K562 (cell line): ENCODE results near the gene IFT27.

- RAMPAGE, long total RNA = no peak
- RRBS = 86% methylated on average over 11 of the region's 32 CpGs
PRO-cap:
- standard = no peak
- CoPRO, capped RNA only, 2 experiments = no peak in any of the 2 experiments
- CoPRO, capped and uncapped RNA, 2 experiments = no peak in any of the 2 experiments
- CoPRO, uncapped RNA only, 2 experiments = peak in 2 of 2 experiments; most common minus-strand start chr22:36282309 (in 1)
CAGE:
- cytosol, long polyA plus RNA = no peak
- long polyA plus RNA = no peak
- nucleolus, long total RNA = no peak
- nucleus, long polyA plus RNA = no peak
Measured at GRCh38 chr22:36282183-36282955, 29.4 kb downstream of the APOL1 start.

DNA sequence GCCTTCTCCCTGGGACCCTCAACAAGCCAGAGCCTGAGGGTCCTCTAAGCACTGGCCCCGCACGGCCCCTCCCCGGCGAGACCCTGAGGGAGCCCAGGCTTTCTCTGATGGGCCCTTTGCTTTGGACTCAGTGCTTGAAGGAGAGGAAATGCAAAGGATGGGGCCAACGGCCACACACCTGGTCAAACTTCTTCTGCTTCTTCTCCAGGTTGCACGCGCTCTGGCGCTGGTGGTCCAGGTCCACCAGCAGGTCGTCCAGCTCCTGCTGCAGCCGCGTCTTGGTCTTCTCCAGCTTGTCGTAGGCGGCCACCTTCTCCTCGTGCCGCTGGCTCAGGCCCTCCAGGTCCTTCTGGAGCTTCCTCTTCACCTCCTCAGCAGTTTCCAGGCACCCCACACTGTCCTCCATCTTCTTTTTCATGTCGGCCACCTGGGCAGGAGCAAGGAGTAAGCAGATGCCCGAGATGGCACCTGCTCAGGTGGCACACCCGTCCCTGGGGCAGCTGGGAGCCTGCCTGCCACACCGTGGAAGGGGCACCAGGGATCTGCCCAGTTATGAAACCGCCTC is 39.0 kb downstream of the APOL1 start:
- RAMPAGE, long total RNA = no peak
- RRBS = no CpG with 5 or more reads among the region's 20 CpGs
PRO-cap:
- standard = no peak
- CoPRO, capped RNA only, 2 experiments = no peak in any of the 2 experiments
- CoPRO, capped and uncapped RNA, 2 experiments = no peak in any of the 2 experiments
- CoPRO, uncapped RNA only, 2 experiments = no peak in any of the 2 experiments
CAGE:
- cytosol, long polyA plus RNA = no peak
- long polyA plus RNA = no peak
- nucleolus, long total RNA = no peak
- nucleus, long polyA plus RNA = no peak

DNA sequence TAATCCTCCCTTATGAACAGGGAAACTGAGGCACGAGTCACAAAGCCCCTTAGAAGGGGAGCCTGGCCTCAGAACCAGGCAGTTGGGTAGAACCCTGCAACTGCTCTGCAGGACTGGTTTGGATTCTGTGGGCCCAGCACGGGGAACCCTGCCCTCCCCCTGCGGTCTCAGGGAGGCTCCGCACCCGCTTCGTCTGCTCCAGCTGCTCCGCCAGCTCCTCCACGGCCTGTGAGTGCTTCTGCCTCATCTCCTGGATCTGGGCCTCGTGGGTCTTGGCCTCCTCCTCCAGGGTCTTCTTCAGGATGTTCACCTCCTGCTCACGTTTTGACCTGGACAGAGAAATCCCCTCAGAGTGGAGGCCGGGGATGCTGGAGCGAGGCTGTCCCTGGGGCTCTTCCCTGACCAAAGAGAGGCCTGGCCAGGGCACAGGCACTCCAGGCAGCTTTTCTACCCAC is 41.8 kb downstream of the APOL1 start:
- RAMPAGE, long total RNA = no peak
- RRBS = 100% methylated on average over 2 of the region's 12 CpGs
PRO-cap:
- standard = no peak
- CoPRO, capped RNA only, 2 experiments = no peak in any of the 2 experiments
- CoPRO, capped and uncapped RNA, 2 experiments = no peak in any of the 2 experiments
- CoPRO, uncapped RNA only, 2 experiments = no peak in any of the 2 experiments
CAGE:
- cytosol, long polyA plus RNA = no peak
- long polyA plus RNA = no peak
- nucleolus, long total RNA = no peak
- nucleus, long polyA plus RNA = no peak

DNA sequence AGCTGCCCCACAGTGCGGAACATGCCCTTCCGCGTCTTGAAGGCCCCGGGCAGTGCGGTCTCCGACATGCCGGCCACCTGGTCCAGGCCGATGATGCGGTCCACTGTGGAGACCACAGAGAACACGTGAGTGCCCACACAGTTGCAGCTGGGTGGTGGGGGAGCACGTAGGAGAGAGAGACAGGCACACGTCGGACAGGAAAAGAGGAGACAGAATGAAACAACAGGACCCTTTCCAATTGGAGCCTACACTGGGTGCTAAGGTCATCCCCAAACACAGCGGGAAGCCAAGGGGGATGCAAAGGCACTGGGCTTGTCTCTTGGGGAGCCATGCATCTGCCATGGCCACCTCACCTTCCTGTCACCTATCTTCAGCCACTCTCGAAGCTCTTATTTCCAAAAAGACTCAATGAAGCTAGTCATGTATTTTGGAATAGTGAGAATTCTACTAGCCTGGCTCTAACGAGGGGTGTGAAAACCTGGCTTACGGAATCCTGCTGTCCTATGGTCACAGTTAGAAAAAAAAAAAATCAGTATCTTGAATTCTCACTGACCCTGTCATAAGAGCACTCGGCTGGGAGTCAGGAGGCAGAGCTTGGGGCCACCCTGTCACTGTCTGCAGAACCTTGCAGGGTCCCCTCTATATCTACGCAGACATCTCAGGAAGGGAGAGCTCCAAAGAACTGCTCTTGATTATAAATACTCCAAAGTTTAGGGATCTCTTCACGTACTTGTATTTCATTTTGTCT is 53.7 kb downstream of the APOL1 start:
- RAMPAGE, long total RNA = no peak
- RRBS = no CpG with 5 or more reads among the region's 20 CpGs
PRO-cap:
- standard = no peak
- CoPRO, capped RNA only, 2 experiments = no peak in any of the 2 experiments
- CoPRO, capped and uncapped RNA, 2 experiments = no peak in any of the 2 experiments
- CoPRO, uncapped RNA only, 2 experiments = peak in 1 of 2 experiments; most common minus-strand start position 247 of the sequence (in 1)
CAGE:
- cytosol, long polyA plus RNA = no peak
- long polyA plus RNA = no peak
- nucleolus, long total RNA = no peak
- nucleus, long polyA plus RNA = no peak

- RAMPAGE, long total RNA = no peak
- RRBS = no CpG with 5 or more reads among the region's 8 CpGs
PRO-cap:
- standard = unidirectional peak, plus-strand start at chr22:36331729
- CoPRO, capped RNA only, 2 experiments = peak in 2 of 2 experiments; most common plus-strand start chr22:36331729 (in 2); most common minus-strand start chr22:36331565 (in 1)
- CoPRO, capped and uncapped RNA, 2 experiments = no peak in any of the 2 experiments
- CoPRO, uncapped RNA only, 2 experiments = no peak in any of the 2 experiments
CAGE:
- cytosol, long polyA plus RNA = no peak
- long polyA plus RNA = no peak
- nucleolus, long total RNA = no peak
- nucleus, long polyA plus RNA = no peak
Measured at GRCh38 chr22:36331419-36332010, 56.3 kb downstream of the MYH9 start.

DNA sequence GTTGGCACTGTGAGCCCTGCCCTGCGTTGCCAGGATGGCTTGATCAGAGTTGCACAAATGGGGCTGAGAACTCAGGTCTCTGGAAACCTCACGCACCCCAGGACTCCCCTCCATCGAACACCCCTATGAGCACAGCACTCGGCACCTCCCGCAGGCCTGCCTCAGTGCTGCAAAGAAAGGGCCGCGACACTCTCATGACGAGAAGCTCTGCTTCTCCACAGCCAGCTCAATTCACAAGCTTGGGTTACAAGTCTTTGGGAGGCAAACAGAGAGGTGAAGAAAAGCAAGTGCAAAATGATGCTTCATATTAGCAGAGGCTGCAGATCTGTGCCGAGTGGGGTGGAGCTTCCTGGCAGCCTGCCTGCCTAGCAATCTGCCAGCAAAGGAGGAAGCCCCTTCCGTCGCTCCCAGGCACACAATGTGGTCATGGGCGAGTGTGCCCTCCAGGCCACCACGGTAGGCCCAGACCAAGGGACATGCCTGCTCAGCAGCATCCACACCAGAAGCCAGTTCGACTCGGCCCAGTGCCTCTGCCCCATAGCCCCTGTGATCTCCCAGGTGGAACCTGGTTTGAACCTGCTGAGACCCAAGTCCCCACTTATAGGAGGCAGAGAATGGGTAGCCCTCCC is 55.6 kb downstream of the MYH9 start:
- RAMPAGE, long total RNA = no peak
- RRBS = no CpG with 5 or more reads among the region's 15 CpGs
PRO-cap:
- standard = no peak
- CoPRO, capped RNA only, 2 experiments = no peak in any of the 2 experiments
- CoPRO, capped and uncapped RNA, 2 experiments = no peak in any of the 2 experiments
- CoPRO, uncapped RNA only, 2 experiments = no peak in any of the 2 experiments
CAGE:
- cytosol, long polyA plus RNA = no peak
- long polyA plus RNA = no peak
- nucleolus, long total RNA = no peak
- nucleus, long polyA plus RNA = no peak

GRCh38 chr22:36337274-36337939 is 50.4 kb downstream of the MYH9 start:
- RAMPAGE, long total RNA = no peak
- RRBS = no CpG with 5 or more reads among the region's 4 CpGs
PRO-cap:
- standard = no peak
- CoPRO, capped RNA only, 2 experiments = no peak in any of the 2 experiments
- CoPRO, capped and uncapped RNA, 2 experiments = no peak in any of the 2 experiments
- CoPRO, uncapped RNA only, 2 experiments = no peak in any of the 2 experiments
CAGE:
- cytosol, long polyA plus RNA = no peak
- long polyA plus RNA = no peak
- nucleolus, long total RNA = no peak
- nucleus, long polyA plus RNA = no peak

- RAMPAGE, long total RNA = no peak
- RRBS = no CpG with 5 or more reads among the region's 15 CpGs
PRO-cap:
- standard = no peak
- CoPRO, capped RNA only, 2 experiments = no peak in any of the 2 experiments
- CoPRO, capped and uncapped RNA, 2 experiments = no peak in any of the 2 experiments
- CoPRO, uncapped RNA only, 2 experiments = no peak in any of the 2 experiments
CAGE:
- cytosol, long polyA plus RNA = no peak
- long polyA plus RNA = no peak
- nucleolus, long total RNA = no peak
- nucleus, long polyA plus RNA = no peak
Measured at GRCh38 chr22:36370176-36371171, 17.3 kb downstream of the MYH9 start.

GRCh38 chr22:36388135-36388876 is 539 bp upstream of the MYH9 start:
- RAMPAGE, long total RNA = no peak
- RRBS = no CpG with 5 or more reads among the region's 33 CpGs
PRO-cap:
- standard = bidirectional peak, plus-strand start at chr22:36388405, minus-strand start at chr22:36387965
- CoPRO, capped RNA only, 2 experiments = peak in 2 of 2 experiments; most common plus-strand start chr22:36388405 (in 2); most common minus-strand start chr22:36388400 (in 1)
- CoPRO, capped and uncapped RNA, 2 experiments = peak in 2 of 2 experiments; most common plus-strand start chr22:36388405 (in 2); most common minus-strand start chr22:36388421 (in 1)
- CoPRO, uncapped RNA only, 2 experiments = peak in 1 of 2 experiments; most common plus-strand start chr22:36388405 (in 1)
CAGE:
- cytosol, long polyA plus RNA = no peak
- long polyA plus RNA = no peak
- nucleolus, long total RNA = no peak
- nucleus, long polyA plus RNA = no peak

GRCh38 chr22:36445232-36445825 is 36.1 kb downstream of the TXN2 start:
- RAMPAGE, long total RNA = no peak
- RRBS = no CpG with 5 or more reads among the region's 7 CpGs
PRO-cap:
- standard = no peak
- CoPRO, capped RNA only, 2 experiments = no peak in any of the 2 experiments
- CoPRO, capped and uncapped RNA, 2 experiments = no peak in any of the 2 experiments
- CoPRO, uncapped RNA only, 2 experiments = no peak in any of the 2 experiments
CAGE:
- cytosol, long polyA plus RNA = no peak
- long polyA plus RNA = no peak
- nucleolus, long total RNA = no peak
- nucleus, long polyA plus RNA = no peak

DNA sequence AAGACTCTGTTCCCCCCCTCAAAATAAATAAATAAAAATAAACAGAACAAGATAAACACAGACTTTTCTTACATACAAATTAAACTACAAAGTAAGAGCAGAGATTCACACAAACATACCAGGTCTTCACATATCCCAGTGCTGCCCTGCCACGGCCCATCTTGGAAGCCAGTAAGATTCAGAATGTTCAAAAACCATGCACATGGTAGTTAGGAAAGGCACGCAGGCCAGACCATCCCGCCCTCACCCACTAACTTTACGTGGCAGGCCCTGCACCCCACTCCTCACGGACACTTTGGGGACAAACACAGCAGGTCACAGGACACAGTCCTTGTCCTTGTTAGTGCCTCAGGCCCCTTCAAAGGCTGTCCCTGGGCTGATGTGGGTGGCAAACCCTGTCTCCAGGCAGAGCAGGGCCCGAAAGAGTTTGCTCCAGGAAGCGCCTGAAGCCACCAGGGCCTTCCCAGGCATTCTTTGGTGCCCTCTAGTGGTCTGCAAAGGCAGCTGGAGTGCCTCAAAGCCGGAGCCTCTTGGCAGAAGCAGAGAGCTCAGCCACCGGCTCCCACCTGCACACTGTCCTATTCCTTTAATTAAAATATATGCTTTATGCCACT is 11.4 kb downstream of the TXN2 start:
- RAMPAGE, long total RNA = no peak
- RRBS = no CpG with 5 or more reads among the region's 9 CpGs
PRO-cap:
- standard = no peak
- CoPRO, capped RNA only, 2 experiments = no peak in any of the 2 experiments
- CoPRO, capped and uncapped RNA, 2 experiments = no peak in any of the 2 experiments
- CoPRO, uncapped RNA only, 2 experiments = no peak in any of the 2 experiments
CAGE:
- cytosol, long polyA plus RNA = no peak
- long polyA plus RNA = no peak
- nucleolus, long total RNA = no peak
- nucleus, long polyA plus RNA = no peak

DNA sequence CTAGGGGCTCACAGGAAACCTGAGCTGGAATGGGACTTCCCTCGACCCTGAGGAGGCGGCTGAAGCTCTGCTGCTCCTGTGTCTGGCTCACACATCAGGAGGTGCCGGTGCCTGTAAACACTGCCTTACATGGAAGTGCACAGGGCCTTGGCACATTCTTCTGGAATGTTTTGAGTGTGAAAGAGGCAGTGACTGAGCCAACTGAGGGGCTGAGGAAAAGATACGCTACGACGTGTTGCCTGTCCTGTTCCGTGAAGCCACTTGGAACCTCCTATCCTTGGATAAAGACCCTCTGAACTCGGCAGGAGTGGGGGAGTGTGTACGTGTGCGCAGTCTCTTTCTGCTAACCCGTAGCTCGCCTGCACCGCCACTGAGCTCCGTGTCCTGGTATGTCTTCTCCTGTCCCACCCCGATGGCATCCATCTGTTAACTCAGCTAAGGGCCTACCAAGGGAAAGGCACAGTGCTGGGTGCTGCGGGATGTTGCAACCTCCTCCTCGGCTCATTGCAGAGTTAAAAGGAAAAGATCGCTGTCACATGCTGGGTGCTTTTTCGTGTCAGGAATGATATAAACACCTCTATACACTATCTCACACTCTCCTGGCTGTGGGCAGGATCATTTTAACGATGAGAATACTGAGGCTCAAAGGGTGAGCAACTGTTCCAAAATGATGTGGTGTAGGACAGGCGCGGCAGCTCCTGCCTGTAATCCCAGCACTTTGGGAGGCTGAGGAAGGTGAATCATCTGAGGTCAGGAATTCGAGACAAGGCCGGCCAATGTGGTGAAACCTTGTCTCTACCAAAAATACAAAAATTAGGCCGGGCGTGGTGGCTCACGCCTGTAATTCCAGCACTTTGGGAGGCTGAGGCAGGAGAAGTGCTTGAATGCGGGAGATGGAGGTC is 10.2 kb downstream of the TXN2 start:
- RAMPAGE, long total RNA = no peak
- RRBS = no CpG with 5 or more reads among the region's 28 CpGs
PRO-cap:
- standard = no peak
- CoPRO, capped RNA only, 2 experiments = no peak in any of the 2 experiments
- CoPRO, capped and uncapped RNA, 2 experiments = no peak in any of the 2 experiments
- CoPRO, uncapped RNA only, 2 experiments = peak in 2 of 2 experiments; most common minus-strand start position 389 of the sequence (in 2)
CAGE:
- cytosol, long polyA plus RNA = no peak
- long polyA plus RNA = no peak
- nucleolus, long total RNA = no peak
- nucleus, long polyA plus RNA = no peak

DNA sequence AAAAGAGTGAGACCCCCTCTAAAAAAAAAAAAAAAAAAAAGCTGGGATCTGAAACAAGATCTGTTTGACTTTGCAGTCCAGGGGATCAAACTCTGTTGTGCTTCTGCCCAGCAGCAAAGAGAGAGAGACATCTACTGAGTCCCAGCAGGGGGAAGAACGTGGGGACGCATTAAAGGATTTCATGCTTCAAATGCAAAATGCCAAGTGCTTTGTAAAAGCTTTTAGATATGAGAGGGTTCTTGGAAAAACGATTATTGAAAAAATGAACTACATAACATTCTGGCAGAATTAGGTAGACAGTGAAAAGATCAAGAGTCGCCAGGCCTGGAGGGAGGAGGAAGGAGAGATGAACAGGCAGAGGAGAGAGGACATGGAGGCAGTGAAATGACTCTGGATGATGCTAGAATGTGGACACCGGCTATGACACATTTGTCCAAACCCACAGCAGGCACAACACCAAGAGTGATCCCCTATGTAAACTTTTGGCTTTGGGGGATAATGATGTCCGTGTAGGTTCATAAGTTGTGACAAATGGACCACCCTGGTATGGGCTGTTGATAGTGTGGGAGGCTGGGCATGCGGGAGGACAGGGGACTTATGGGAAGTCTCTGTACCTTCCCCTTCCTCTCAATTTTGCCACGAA is 9.4 kb downstream of the TXN2 start:
- RAMPAGE, long total RNA = no peak
- RRBS = no CpG with 5 or more reads among the region's 8 CpGs
PRO-cap:
- standard = no peak
- CoPRO, capped RNA only, 2 experiments = no peak in any of the 2 experiments
- CoPRO, capped and uncapped RNA, 2 experiments = no peak in any of the 2 experiments
- CoPRO, uncapped RNA only, 2 experiments = no peak in any of the 2 experiments
CAGE:
- cytosol, long polyA plus RNA = no peak
- long polyA plus RNA = no peak
- nucleolus, long total RNA = no peak
- nucleus, long polyA plus RNA = no peak

GRCh38 chr22:36512304-36512718 is 5.5 kb upstream of the FOXRED2 start:
- RAMPAGE, long total RNA = no peak
- RRBS = no CpG with 5 or more reads among the region's 7 CpGs
PRO-cap:
- standard = no peak
- CoPRO, capped RNA only, 2 experiments = no peak in any of the 2 experiments
- CoPRO, capped and uncapped RNA, 2 experiments = no peak in any of the 2 experiments
- CoPRO, uncapped RNA only, 2 experiments = peak in 1 of 2 experiments; most common minus-strand start chr22:36512620 (in 1)
CAGE:
- cytosol, long polyA plus RNA = no peak
- long polyA plus RNA = no peak
- nucleolus, long total RNA = no peak
- nucleus, long polyA plus RNA = no peak

GRCh38 chr22:36523032-36523472 is 5.9 kb downstream of the EIF3D start:
- RAMPAGE, long total RNA = no peak
- RRBS = no CpG with 5 or more reads among the region's 6 CpGs
PRO-cap:
- standard = no peak
- CoPRO, capped RNA only, 2 experiments = no peak in any of the 2 experiments
- CoPRO, capped and uncapped RNA, 2 experiments = no peak in any of the 2 experiments
- CoPRO, uncapped RNA only, 2 experiments = peak in 2 of 2 experiments; most common minus-strand start chr22:36523246 (in 1)
CAGE:
- cytosol, long polyA plus RNA = no peak
- long polyA plus RNA = no peak
- nucleolus, long total RNA = no peak
- nucleus, long polyA plus RNA = no peak

GRCh38 chr22:36562046-36562459 is 33.1 kb upstream of the EIF3D start:
- RAMPAGE, long total RNA = no peak
- RRBS = no CpG with 5 or more reads among the region's 5 CpGs
PRO-cap:
- standard = no peak
- CoPRO, capped RNA only, 2 experiments = no peak in any of the 2 experiments
- CoPRO, capped and uncapped RNA, 2 experiments = no peak in any of the 2 experiments
- CoPRO, uncapped RNA only, 2 experiments = no peak in any of the 2 experiments
CAGE:
- cytosol, long polyA plus RNA = no peak
- long polyA plus RNA = no peak
- nucleolus, long total RNA = no peak
- nucleus, long polyA plus RNA = no peak

- RAMPAGE, long total RNA = no peak
- RRBS = no CpG with 5 or more reads among the region's 8 CpGs
PRO-cap:
- standard = no peak
- CoPRO, capped RNA only, 2 experiments = no peak in any of the 2 experiments
- CoPRO, capped and uncapped RNA, 2 experiments = no peak in any of the 2 experiments
- CoPRO, uncapped RNA only, 2 experiments = no peak in any of the 2 experiments
CAGE:
- cytosol, long polyA plus RNA = no peak
- long polyA plus RNA = no peak
- nucleolus, long total RNA = no peak
- nucleus, long polyA plus RNA = no peak
Measured at GRCh38 chr22:36701321-36701747, 2.2 kb downstream of the CACNG2 start.

DNA sequence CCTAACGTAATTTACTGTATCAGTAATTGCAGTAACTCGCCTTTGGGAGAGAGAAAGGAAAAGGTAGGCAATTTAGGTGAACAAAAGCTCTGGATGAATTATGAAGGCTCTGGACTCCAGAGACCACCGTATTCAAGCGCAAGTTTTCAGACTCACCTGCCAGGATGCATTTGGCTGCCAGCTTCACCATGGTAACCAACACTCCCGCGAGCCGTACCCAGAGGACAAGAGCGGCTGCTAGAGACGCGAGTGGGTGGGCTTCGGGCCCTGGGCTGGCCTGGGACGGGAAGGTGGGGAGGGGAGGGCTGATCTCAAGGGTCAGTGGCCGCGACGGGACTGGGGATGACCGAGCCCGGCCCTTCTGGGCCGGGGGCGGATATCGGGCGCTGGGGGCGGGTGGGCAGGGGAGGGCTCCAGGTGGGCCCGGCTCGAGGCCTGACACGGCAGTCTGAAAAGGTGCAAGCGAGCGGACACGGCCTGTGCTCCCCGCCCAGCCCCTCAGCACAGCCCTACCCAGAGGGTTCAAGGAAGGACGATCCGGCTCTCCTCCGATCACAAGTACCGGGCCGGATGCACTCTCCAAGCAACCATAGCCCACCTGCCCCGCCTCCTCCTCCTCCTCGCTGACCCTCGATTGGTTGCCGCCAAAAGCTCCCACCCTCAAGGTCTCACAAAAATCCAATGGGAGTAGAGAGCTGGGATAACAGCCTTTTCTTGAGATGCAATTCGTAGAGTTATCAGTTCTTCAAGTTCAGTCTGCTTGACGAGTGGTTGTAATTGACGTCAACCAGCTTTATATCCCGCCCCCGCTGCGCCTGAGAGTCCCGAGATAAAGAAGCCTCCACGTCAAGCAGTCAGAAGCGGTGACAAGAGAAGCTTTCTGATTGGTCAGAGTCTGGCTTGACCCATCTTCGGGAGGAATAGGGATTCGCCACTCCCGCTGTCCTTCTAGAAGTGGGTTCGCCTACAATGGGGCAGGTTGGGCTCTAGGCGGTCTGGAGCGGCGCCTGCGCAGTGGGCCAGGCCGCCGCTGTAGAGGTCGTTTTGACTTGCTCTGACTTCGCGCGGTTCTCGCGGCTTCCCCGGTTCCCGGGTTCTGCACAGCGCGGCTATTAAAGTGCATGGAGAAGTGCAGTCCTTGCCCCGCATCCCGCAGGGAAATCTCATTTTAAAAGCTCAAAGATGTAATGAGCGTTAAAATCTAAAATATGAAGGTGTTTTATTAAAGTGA is at the start of gene IFT27:
IFT27 (minus strand) TSS at position 602 of the 1,231 bp plus-strand sequence.
- RAMPAGE, long total RNA = no peak
- RRBS = 12% methylated on average over 2 of the region's 70 CpGs
PRO-cap:
- standard = unidirectional peak, minus-strand start at position 560 of the sequence; unidirectional peak, plus-strand start at position 1,014 of the sequence
- CoPRO, capped RNA only, 2 experiments = peak in 1 of 2 experiments; most common minus-strand start position 560 of the sequence (in 1)
- CoPRO, capped and uncapped RNA, 2 experiments = no peak in any of the 2 experiments
- CoPRO, uncapped RNA only, 2 experiments = no peak in any of the 2 experiments
CAGE:
- cytosol, long polyA plus RNA = no peak
- long polyA plus RNA = no peak
- nucleolus, long total RNA = no peak
- nucleus, long polyA plus RNA = no peak